Measurements from ENCODE around the gene CYP4F22.

- PRO-cap, result no peak
Observed at GRCh38 chr19:15303822-15304642, 28.3 kb downstream of the BRD4 start.

- PRO-cap, result no peak
Observed at GRCh38 chr19:15317838-15318168, 14.5 kb downstream of the BRD4 start.

- PRO-cap, result no peak
Observed at GRCh38 chr19:15424548-15424816, 5.7 kb upstream of the AKAP8L start.

GRCh38 chr19:15508166-15508755 is at the start of gene CYP4F22:
CYP4F22 (plus strand) TSS chr19:15508525.
- PRO-cap, result no peak

DNA sequence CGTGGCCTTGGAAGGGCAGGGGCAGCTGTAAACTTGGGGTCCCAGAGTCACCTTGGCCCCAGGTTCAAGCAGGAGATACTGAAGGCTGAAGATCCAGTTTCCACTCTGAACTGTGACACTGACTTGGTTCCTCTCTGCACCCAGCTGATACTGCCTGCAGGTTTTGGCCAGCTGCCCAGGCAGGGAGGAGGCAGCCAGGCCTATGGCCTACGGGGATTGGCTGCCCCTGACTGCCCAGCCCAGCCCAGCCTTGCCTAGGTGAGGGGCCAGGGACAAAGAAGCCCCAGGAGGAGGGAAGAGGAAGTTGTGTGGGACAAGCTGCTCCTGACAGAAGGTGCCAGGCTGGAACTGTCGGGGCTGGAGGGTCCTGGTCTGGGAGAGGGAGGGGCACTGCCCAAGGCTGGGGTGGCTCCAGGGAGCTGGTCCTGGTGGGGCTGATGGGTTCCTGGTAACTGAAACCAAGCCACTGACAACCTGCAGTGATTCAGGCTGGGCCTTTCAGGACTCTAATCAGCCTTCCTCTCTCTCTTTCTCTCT is 51.6 kb upstream of the CYP4F8 start:
- PRO-cap, result no peak

- PRO-cap, result no peak
Observed at GRCh38 chr19:15622835-15623262, 7.8 kb downstream of the CYP4F8 start.

GRCh38 chr19:15680864-15681360 is 8.0 kb downstream of the CYP4F12 start:
- PRO-cap, result no peak

DNA sequence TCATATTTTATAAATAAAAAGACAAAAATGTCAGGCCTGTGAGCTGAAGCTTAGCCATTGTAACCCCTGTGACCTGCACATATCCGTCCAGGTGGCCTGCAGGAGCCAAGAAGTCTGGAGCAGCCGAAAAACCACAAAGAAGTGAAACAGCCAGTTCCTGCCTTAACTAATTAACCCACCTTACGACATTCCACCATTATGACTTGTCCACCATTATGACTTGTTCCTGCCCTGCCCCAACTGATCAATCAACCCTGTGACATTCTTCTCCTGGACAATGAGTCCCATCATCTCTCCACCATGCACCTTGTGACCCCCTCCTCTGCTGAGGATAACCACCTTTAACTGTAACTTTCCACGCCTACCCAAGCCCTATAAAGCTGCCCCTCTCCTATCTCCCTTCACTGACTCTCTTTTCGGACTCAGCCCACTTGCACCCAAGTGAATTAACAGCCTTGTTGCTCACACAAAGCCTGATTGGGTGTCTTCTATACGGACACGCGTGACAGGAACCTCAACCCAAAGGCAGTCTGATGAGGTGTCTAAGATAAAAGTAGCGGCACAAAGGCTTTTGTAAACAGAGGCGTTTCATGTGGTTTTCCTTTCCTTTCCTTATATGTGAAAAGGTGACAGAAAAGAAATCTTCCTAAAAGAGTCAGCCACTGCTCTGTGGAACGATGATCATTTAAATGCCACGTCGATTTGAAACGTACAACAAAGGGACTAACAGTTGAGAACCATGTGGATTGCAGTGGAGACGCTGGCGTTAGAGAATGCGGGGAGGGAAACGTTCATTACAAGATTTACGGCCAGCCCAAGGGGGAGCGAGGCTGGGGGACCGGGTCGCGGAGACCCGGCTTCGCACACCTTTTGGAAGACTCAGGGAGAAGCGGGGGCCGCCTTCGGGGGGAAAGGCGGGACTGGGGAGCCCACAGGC is 20.5 kb upstream of the OR10H1 start:
- PRO-cap, result no peak

GRCh38 chr19:15871301-15871913 is 26.5 kb downstream of the CYP4F2 start:
- PRO-cap, result no peak

- PRO-cap, result no peak
Observed at GRCh38 chr19:16068827-16069349, 7.4 kb upstream of the TPM4 start.

- PRO-cap, result no peak
Observed at GRCh38 chr19:16087944-16088513, 11.7 kb downstream of the TPM4 start.

GRCh38 chr19:16091210-16091670 is 14.9 kb downstream of the TPM4 start:
- PRO-cap, result no peak

- PRO-cap, result no peak
Observed at GRCh38 chr19:16288393-16288897, 36.2 kb upstream of the KLF2 start.

- PRO-cap, result no peak
Observed at GRCh38 chr19:16326275-16326829, 1.7 kb downstream of the KLF2 start.

DNA sequence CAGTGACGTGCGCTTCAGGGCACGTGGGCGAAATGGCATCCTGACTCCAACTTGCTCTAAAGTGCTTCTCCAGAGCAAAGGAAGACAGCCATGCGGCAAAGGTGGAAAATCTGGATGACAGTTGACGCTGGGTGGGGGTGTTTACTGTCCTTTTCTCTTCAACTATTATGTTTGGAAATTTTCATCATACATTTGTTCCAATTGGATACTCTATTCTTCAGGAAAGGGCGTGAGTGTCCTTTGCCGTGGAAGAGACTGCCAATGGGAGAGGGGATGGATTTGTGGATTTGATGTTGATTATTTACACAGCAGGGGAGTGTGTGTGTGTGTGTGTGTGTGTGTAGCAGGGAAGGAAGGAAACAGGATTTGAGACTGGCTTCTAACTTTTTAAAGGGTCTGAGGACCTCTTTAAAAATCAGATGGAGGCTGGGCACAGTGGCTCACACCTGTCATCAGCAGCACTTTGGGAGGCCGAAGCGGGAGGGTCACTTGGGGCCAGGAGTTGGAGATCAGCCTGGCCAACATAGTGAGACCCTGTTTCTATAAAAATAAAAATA is 25.2 kb downstream of the KLF2 start:
- PRO-cap, result no peak

DNA sequence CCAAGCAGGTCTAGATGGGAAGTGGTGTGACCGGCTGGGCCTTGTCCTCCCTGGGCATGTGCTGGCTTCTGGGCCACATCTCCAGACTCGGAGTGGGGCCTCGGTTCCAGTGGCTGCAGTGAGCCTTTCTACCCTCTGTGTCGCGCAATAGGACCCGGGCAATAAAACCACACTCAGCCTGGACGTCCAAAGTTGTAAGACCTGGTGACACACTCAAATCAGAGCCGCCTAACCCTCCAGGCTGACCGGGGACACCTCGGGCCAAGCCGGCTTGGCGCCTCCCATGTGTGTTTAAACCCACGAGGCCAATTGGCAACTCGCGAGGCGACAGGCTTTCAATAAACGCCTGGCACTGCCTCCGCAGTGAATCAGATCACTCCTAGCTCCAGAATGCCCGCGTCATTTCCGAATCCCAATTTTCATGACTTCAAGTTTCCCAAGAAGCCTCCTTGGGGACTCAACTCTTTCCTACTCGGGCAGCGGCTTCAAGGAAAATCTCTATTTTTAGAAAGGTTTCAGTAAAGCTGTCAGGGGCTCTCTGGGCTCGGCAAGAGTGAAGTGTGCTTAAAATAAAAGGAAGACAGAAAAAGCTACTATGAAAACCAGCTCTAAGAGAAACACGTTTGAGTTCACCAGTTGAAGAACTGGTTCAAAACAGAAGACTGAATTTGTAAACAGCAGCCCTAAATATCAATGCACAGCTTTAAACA is 57.4 kb downstream of the KLF2 start:
- PRO-cap, result no peak

DNA sequence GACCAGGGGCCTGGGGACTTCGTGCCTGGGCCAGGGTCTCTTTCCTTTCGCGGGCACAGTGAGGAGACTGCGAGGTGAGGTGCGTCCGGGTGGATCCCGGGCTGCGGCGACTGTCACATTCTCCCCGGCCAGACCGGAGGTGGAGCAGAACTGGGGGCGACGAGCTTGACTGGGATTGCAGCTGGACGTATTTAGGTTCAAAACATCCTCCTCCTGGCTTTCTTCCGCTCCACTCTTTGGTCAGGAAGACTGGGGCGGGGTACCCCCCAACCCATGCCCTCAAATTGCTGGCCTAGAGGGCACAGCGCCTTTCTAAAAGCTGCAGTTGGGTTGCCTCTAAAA is 502 bp upstream of the CHERP start:
- PRO-cap, result bidirectional peak, plus-strand start at position 56 of the sequence, minus-strand start at position 115 of the sequence

DNA sequence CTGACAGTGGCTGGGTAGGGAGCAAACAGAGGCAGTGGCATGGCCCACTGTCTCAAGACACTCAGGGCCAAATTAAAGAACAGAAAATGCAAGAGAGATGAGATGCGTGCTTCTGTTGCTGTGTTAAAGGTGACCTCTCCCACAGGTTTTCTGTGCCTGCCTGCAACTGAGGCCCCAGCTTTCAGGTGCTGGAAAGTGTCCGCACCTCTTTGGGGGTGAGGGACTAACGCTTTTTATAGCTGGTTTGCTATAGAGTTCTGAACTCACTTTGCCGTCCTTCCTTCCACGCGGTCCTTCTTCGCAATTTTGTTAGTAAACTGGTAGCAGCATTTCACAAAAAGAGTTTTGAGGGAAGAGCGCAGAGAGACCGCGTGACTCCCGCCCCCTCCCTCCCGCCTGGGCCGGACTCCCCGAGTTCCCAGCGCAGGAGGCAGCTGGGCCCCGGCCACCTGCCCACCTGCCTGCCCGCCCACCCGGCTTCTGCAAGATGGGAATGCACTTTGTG is 3.3 kb upstream of the SLC35E1 start:
- PRO-cap, result no peak

GRCh38 chr19:16590019-16590464 is 17.8 kb upstream of the SLC35E1 start:
- PRO-cap, result no peak

DNA sequence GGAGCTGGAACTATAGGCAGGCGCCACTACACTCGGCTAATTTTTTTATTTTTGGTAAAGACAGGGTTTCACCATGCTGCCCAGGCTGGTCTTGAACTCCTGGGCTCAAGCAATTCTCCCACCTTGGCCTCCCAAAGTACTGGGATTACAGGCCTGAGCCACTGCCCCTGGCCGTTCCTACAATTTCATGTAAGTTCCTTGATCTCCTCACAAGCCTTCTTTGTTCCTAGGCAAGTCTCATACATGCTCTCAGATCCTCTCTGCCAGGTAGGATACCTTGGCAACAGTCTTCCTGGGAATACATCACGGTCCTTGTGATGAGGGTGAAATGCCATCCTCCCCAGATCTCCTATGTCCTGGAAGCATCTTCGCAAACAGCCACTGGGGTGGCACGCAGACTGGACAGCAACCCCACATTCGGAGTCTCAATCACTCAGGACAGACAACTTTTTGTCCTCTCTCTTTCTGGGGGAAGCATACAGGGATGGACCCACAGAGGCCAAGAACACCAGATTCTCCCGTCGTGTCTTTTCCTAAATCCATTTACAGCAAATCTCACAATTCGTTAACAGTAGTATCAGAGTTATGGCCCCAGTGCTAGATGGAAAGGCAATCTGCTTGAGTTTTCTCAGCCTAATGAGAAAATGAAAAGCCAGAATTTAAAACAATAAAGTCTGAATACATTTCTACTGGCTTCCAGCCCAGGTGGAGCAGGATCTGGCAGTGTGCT is 7.5 kb downstream of the SMIM7 start:
- PRO-cap, result no peak

Measured in endodermal cell (in vitro differentiated cells).